Lower leg skin (tissue), 2 donors: ENCODE data around the gene MAP6.

GRCh38 chr11:73376963-73377469, 817 bp downstream of the RELT start:
- PRO-cap = bidirectional peak, plus-strand start at chr11:73377372, minus-strand start at chr11:73377268
- RAMPAGE, long total RNA, 2 experiments = start-site peak on the plus strand in 1 of 2 experiments, at chr11:73376960-73377401 at its widest, 7 reads per replicate

- PRO-cap = no peak
- RAMPAGE, long total RNA, 2 experiments = no peak in any of the 2 experiments
Measured at GRCh38 chr11:73394178-73395056, 18.2 kb downstream of the RELT start.

DNA sequence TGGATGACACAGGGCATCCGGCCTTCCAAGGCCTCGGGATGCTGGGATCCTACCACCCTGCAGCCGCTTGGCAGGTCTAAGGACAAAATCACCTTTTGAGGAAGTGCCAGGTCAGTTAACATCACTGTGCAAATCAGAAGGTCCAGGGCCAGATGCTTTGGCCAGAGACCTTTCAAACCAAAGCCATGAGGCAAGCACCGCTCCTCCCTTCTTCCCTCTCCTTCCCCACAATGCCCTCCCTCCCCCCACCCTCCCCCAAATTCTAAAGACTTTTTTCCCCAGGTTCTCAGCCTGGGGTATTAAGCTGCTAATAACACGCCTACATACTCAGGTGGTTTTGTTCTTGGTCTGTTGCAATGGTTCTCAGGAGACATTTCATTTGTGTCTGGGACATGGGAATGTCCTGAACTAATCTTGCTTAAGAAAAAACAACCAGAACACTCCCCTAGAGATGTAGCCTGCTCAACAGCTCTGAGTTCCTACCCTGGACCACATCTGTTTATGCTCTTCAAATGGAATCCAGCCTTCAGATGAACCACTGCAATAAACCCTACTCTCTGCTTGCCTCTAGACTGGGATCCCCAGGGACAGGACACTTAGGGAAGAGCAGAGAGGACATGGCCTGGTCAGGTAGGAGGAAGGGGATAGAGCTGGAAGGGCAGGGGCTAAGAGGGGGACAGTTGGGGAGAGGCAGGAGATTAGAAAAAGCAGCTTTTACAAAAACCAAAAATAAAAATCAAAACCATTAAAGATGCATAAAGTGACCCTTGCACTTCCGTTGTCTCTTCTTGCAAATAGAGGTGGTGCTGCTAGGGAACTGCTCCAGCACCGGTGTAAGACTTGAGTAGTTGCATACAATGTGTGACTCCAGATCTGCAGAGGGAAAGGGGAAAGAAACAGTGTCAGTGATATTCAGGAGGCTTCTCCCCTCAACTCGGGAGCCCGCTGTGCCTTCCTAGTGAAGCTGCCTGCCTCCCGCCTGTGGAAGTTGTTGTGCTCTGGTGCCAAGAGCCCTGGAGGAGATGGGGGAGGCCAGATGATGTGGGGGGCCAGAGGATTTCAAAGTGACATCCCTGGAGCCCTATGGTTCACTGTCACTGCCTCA, 30.0 kb downstream of the RELT start:
- PRO-cap = no peak
- RAMPAGE, long total RNA, 2 experiments = no peak in any of the 2 experiments

DNA sequence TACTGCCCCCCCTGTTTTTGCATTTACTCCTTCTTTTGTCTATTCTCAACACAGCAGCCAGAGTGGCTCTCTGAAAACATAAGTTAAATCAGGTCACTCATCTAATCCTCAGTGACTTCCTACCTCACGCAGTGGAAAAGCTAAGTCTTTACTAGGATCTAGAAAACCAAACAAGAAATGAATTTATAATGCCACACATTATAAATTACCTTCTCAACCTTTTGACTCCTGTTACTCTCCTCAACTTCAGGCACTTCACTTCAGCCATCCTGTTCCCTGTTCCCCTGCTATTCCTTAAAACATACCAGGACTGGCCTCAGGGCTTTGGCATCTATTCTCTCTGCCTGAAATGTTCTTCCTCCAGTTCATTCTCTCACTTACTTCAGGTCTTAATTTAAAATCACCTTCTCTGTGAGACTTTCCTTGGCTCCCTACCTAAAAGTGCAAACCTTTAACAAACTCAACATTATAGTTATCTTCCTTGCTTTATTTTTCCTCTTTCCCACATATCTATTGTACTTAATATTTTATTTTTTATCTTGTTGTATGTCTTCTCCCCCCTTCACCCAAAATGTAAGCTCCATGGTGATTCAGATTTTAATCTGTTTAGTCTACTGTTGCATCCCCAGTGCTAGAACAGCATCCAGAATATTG, 107.5 kb downstream of the FAM168A start:
- PRO-cap = no peak
- RAMPAGE, long total RNA, 2 experiments = no peak in any of the 2 experiments

- PRO-cap = no peak
- RAMPAGE, long total RNA, 2 experiments = no peak in any of the 2 experiments
Measured at GRCh38 chr11:73783483-73784276, 4.0 kb upstream of the MRPL48 start.

- PRO-cap = no peak
- RAMPAGE, long total RNA, 2 experiments = no peak in any of the 2 experiments
Measured at GRCh38 chr11:73868924-73870004, 7.4 kb downstream of the COA4 start.

- PRO-cap = no peak
- RAMPAGE, long total RNA, 2 experiments = no peak in any of the 2 experiments
Measured at GRCh38 chr11:73972688-73973277, 9.9 kb downstream of the UCP2 start.

DNA sequence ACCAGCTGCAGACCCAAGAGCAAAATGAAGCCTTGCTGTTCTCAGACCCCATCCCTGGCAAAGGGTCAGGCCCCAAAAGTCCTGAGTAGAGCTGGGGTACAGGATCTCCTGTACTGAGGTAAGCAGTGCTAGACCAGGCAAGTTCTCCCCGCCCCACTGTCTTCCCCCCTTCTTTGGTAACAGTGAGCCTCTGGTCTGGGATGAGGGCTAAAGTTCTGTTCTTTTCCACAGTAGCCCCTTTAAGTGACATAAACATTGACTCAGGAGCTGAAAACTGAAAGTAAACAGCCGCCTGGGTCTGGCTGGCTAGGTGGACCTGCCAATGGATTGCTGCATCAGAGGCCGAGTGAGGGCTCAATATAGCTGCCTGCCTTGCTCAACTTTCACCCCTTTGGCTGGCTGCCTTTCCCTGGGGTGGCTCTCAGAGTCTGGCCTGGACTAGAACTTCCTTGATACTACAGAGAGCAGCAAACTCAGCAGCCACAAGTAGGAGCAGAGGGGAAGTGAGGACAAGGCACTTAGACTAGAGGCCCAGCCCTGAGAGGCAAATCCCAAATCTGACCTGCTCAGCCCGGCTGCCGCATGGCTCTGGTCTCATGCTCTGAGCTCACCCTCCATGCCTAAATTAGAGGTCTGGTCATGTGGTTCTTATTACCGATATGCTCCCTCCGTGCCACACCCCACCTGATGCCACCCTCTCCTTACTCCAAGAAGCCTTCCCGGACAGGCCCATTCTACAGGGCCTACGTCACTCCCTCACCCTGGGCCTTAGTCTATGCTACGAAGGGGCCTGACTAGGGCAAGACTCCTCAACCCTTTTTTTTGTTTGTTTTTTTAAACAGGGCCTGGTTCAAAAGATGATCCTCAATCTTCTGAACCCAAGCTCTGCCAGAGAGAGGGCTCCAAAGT, 9.6 kb upstream of the UCP3 start:
- PRO-cap = no peak
- RAMPAGE, long total RNA, 2 experiments = no peak in any of the 2 experiments

GRCh38 chr11:74640852-74641625, 48.7 kb downstream of the POLD3 start:
- PRO-cap = no peak
- RAMPAGE, long total RNA, 2 experiments = no peak in any of the 2 experiments

DNA sequence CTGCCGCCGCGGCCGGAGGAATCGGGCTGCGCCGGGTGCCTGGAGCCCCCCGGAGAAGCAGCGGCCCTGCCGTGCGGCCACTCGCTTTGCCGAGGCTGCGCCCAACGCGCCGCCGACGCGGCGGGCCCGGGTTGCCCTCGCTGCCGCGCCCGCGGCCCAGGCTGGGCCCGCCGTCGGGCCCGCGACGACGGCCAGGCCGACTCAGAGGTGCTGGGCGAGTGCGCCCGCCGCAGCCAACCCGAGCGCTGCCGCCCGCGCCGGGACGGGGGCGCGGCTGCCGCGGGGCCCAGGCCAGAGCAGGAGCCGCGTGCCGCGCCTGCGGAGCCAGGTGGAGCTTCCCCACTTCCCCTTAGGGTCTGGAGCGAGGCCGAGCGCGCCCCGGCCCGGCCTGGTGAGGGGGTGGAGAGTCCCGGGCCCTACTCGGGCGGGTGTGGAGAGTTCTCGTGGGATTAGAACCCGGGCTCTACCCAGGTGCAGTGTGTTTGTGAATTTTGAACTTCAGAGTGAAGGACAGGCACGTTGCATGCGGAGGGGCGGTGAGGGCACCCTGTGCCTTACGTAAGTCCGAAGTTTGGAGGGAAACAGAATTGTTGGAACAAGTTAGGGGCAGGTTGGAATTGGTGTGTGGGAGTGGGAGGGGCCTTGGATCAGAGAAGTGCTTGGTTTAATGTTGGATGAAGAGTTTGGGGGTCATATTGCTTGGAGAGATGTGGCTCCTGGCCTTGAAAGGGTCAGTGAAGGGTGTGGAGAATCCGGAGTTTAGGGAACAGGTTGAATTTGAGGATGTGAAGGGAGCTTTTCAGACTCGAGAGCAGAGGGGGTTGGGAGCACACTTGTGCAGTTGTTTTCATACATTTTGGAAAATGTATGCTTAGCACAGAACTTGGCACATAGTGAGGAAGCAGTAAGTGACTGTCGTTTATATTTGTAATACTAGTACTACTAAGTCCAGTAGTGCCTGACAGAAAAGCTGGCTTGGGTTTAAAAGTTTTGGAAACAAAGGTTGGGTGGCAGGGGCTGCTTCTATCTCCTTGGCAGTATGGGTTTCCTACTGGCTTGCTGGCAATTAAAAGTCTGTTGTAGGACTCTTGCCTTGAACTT, 756 bp downstream of the RNF169 start:
- PRO-cap = bidirectional peak, plus-strand start at position 204 of the sequence, minus-strand start at position 212 of the sequence
- RAMPAGE, long total RNA, 2 experiments = no peak in any of the 2 experiments

DNA sequence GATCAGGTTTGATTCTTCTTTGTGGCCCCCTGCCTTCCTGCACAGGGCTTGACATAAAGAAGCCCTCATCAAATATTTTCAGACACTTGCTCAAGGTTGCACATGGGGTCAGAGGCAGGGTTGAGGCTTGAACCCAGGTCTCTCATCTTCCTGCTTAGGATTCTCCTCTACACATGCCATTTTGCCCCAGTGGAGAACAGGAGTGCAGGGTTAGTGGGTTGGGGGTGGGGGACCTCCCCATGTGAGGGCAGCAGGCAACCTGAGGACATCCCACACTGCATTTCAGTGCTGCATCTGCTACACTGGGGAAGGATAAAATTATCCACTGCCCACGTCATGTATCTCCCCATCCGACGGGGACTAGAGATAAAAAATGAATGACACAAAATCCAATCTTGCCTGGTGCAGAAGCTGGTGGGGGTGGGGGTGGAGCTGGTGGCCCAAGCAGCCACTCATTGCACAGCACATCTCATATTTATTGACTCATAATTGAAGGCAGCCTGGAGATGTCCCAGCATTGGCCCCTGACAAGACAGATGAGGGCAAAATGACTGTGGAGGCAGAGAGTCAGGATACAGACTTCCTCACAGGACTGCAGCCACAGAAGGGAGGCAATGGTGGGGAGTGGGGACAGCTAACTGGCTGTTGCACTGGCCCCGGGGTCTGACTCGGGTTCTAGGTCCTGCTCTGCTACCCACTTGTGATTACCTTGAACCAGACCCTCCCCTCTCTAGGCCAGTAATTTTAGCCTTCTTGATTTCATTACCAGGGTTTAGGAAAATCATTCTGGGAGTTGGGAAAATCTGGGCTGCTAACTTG, 41.4 kb downstream of the NEU3 start:
- PRO-cap = no peak
- RAMPAGE, long total RNA, 2 experiments = no peak in any of the 2 experiments

DNA sequence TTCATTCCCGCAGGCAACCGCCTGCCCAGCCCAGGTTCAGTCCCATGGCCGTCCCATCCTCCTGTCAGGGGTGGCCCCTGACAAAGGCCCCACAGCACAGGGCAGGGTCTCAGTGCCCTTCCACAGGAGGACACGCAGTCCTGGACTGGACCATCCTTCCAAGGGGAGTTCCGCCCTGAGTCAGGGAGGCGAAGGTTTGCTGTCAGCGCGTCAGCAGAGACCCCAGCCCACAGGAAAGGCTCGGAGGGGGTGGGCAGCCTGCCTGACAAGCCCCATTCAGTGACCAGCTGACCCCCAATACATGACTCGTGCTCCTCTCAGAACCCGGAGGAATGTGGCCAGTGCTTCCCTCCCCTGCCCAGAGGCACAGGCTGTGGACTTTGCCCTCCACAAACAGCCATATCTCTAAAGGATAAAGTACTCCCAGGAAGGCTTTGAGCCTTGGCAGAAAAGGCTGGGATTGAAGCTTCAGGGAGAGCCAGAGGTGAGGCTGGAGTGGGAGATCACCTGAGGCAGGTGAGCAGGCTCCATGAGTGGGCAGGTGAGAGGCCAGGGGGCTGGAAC, 8.6 kb downstream of the SLCO2B1 start:
- PRO-cap = no peak
- RAMPAGE, long total RNA, 2 experiments = no peak in any of the 2 experiments

DNA sequence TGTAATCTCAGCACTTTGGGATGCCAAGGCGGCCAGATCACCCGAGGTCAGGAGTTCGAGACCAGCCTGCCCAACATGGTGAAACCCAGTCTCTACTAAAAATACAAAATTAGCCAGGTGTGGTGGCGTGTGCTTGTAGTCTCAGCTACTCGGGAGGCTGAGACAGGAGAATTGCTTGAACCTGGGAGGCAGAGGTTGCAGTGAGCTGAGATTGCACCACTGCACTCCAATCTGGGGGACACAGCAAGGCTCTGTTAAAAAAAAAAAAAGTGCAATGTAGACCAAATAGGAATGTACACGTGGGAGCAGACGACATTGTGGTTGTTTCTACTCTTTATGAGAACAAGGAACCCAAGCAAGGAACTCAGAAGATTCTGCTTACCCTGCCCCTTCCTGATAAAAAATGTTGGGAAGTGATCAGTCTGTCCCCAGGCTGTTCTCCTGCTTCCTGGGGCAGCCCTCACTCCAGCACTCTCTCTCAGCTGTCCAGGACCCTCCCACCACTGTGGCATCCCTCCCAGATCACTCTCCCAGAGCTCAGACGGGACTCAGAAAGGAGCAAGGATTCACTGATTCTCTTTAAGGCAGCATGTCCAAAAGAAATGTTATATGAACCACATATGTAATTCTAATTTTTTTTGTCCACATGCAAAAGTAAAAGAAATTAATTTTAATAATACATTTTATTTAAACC, 31.7 kb downstream of the SLCO2B1 start:
- PRO-cap = no peak
- RAMPAGE, long total RNA, 2 experiments = no peak in any of the 2 experiments

- PRO-cap = no peak
- RAMPAGE, long total RNA, 2 experiments = no peak in any of the 2 experiments
Measured at GRCh38 chr11:75432663-75433035, 354 bp downstream of the KLHL35 start.

GRCh38 chr11:75558005-75558746, 3.9 kb upstream of the SERPINH1 start:
- PRO-cap = bidirectional peak, plus-strand start at chr11:75558390, minus-strand start at chr11:75558135
- RAMPAGE, long total RNA, 2 experiments = no peak in any of the 2 experiments

DNA sequence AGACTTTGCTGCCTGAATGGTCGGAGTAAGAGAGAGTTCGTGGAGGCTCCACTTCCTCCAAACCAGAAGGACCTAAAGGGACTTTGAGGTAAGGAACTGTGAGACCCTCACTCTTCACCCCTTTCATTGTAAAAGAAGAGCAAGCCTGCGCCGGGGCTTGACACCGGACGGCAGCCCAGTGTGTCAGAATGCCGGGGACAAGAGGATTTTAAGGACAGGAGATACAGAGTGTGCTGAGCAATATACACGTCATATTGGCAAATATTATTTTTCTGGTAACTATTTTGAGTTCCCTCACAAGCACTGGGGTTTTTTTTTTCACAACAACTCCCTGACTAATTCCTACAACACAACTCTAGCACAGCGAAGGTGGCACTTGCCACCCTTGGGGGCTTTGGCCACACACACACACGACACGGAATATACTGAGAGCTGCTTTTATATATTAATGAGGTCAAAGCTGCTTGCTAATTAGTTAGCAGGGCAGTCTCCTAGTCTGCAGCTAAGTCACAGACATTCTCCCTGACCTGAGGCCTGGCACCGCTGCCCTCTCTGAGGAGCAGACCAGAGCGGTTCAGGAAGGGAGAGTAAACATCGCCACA, 42.3 kb downstream of the SERPINH1 start:
- PRO-cap = no peak
- RAMPAGE, long total RNA, 2 experiments = no peak in any of the 2 experiments

DNA sequence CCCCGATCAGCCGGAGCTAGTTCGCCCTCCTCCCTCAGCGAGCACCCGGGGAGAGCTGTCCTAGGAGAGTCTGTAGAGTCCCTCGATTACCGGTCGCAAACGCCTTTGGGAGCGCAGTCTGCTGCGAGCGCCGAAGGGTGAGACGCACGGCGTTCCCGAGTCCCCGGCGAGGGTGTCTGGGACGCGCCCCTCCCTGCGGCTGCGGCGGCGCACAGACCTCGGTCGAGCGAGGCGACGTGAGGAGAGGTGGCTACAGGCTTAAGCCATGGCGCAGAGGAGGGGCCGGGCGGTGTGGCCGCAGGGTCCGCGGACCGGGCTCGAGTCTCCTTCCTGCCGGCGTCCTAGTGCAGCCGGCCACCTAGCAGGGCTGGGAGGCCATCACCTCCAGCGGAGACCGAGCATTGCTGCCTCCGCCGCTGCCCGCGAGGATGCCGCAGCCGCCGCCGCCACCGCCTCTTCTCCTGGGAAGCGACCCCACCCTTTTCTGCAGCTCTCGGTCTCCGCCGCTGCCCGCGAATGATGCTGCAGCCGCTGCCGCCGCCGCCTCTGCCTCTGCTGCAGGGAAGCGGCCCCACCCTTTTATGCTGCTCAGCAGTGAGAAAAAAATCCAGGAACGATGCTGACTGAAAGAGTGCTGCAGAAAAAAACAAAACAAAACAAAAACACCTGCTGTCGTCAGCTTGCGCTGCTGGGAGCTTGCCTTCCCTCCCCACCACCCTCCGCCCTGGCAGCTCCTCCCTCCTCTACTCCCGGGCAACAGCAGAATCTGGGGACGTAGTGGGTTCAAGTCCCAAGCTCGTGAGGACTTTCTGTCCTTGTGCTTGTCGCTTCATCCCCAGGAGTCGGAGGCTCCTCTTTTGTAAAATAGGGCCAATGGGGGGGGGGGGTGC, at the start of gene MAP6:
MAP6 (minus strand) TSS at position 554 of the 890 bp plus-strand sequence.
- PRO-cap = no peak
- RAMPAGE, long total RNA, 2 experiments = start-site peak on the minus strand in 1 of 2 experiments, centred at positions 153 to 482 of the sequence, 7 to 8 reads per replicate

DNA sequence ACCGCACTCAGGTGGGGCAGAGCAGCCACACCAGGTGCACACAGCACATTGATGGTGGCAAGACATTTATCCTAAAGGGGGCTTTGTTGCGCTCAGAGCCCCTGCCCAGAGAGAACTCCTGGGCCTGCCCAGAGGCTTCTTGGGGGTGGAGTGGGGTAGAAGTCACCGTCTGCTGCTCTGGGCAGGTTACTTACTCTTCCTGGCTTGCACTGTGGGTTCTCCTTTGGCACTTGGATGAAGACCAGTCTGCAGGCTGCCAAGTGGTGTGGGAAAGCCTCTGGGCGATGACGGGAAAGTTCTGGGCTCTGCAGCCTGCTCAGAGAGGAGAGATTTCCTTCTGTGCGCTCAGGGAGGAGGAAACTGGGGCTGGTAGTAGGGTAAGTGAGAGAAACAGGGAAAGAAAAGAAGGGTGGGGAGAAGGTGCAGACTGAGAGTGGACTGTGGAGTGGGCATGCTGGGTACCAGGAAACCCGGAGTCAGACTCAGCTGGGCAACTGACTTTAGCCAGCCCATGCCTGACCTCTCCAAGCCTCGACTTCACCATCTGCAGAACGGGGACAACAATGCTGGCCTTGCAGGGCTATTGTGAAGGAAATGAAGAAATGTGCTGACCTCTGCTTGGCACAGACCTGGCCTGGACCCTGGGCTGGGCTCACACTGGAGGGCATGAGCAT, 511 bp downstream of the MOGAT2 start:
- PRO-cap = no peak
- RAMPAGE, long total RNA, 2 experiments = no peak in any of the 2 experiments

DNA sequence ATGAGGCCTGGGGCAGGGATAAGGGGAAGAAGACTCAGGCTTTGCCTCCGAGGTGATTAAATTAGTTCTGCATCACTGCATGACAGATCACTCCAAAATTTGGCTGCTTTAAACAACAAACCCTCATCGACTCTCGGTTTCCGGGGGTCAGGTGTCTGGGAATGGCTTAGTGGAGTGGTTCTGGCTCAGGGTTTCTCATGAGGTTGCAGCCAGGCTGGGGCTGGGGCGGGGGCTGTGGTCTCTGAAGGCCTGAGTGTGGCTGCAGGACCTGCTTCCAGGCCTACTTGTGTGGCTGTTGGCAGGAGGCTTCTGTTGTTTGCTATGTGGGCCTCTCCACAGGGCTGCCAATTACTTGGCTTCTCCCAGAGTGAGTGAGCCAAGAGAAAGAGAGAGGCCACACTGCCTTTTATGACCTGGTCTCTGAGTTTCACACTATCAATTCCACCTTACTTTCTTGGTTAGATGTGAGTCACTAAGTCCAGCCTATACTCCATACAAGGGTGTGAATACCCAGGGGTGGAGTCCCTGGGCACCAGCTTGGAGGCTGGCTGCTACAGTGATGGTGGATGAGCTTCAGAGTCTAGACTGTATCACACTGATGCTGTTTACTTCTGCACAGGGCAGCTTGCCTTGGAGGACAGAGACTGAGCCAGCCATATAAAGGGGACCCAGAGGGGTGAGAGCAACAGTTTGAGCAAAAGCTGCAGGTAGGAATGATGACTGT, 16.0 kb downstream of the MOGAT2 start:
- PRO-cap = no peak
- RAMPAGE, long total RNA, 2 experiments = no peak in any of the 2 experiments

DNA sequence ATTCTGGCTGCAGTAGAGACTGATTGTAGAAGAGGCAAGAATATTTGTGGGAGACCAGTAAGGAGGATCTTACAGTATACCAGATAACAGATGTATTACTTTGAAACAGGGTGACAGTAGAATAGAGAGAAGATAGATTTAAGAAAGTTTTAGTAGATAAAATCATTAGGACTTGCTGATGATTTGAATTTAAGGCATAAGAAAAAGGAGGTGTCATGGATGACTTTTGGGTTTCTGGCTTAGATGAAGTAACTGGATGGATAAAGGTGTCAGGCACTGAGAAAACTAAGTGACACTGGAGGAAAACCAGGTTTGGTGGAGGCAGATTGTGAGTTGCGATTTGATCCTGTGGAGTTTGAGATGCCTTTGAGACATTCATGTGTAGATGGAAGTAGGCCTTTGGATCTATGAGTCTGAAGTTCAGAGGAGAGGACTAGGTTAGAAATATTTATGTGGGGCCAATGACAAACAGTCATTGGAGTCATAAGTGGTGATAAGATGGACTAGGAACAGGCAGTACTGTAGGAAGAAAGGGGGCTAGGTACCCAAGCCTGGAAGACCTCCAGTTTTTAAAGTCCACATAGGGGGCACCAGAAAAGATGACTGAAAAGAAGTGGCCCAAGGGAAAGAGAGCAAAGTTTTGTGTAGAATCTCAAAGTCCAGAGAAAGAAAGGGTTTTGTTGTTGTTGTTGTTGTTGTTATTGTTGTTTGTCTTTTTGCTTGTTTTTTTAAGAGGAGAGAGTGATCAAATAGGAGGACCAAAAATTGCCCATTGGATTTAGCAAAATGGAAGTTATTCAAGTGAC, 75.4 kb downstream of the UVRAG start:
- PRO-cap = no peak
- RAMPAGE, long total RNA, 2 experiments = no peak in any of the 2 experiments